Bile duct (tissue), 1 donor: ENCODE measurements around a stretch of chr11.

DNA sequence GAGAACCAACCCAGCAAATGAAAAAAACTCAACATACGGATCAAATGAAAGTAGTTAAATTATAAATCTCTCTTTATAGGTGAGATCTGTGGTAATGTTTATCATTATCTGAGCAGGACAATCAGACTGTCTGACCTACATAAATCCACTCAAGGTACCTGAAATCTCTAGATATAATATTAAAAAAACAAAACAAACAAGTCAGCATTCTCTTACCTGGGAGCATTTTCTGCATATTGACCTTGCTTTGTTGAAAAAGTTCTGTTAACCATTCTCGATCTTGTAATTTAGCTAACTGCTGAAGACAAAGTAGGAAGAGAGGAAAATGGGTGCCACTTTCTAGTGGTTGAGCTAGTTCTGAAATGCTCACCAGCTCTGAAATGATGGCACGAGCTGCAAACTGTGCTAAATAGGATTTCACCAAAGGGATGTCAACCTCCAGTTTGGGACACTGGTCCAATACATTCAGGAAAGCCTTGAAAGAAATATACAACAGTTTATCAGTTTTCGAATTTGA is 8.8 kb downstream of the EIF4G2 start:
- PRO-cap = no peak

DNA sequence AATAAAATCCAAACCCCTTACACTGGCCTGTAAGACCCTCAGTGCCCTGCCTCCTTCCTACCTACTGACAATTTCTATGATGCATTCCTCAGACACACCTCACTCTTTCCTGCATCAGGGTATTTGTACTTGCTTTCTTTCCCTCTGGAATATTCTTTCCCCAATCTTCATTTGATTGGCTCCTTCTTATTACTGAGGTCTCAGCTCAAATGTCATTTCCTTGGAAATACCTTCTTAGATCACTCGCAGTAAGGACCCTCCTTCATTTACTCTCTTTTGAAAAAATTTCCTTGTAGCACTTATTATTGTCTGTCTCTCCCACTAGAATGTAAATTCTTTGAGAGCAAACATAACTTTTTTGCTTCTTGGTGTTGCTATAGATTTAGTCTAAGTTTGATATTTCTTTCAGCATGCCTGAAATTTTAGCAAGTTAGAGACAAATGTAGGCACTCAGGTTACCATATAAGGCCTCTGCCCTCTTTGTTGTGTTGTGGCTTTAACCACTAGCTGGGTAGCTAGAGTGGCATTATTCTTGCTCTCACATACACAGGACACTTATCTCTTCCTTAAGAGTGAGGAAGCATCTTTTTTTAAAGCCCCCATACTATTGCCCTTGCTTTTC is 11.4 kb downstream of the ZBED5 start:
- PRO-cap = no peak

GRCh38 chr11:10898549-10899035 is 40.7 kb upstream of the ZBED5 start:
- PRO-cap = no peak

- PRO-cap = no peak
Measured at GRCh38 chr11:11622681-11623226, 949 bp upstream of the GALNT18 start.

DNA sequence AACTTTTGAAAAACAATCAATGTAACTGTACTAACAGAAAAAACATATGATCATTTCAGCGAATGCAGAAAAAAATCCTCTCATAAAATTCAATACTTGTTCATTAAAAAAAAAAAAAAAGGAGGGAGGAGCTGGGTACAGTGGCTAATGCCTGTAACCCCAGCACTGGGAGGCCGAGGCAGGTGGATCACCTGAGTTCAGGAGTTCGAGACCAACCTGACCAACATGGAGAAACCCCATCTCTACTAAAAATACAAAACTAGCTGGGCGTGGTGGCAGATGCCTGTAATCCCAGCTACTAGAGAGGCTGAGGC is 59.2 kb upstream of the GALNT18 start:
- PRO-cap = no peak

DNA sequence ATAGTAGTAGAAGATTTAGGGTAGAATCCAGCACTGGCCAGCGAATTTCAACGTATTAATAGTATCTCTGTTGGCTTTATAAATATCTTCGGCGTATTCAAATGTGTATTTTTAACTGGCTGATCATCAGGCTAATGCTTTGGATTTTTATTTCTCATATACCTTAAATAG is 1.1 kb downstream of the USP47 start:
- PRO-cap = no peak

- PRO-cap = no peak
Measured at GRCh38 chr11:11885514-11886094, 43.8 kb downstream of the USP47 start.

DNA sequence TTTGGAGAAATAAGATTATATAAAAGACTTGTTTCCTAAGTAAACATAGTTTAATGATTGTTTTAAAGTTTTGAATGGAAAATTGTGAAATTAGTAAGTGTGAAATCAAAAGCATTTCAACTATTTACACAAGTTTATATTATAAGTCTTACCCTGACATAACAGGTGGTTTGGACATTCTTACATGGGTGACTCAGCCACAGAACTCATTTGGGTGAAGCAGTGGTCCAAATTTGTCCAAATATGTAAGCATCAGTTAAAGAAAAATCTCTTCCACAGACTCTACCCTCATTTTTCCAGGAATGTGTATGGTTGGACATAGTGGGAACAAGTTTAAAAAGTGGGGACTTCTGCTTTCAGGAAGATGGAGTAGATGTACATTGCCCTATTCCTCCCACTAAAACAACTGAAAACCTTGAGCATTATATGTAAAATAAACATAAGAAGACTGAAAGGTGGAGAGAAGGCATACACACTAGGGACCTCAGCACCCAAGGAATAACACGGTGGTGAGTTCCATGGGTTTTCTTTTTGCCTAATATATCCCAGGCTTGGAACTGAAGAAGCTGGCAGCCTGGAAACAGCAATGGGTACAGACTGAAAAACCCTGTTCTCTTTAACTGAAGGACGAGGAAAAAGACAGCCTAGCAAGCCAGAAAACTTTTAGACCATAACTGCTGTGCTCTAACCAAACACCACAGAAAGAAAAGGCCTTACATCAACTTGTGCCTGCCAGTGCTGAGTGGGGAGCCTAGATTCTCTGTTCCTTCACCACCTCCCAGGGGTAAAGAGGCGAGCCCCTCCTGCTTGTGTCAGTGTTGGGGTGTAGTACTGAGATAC is 68.2 kb downstream of the USP47 start:
- PRO-cap = no peak

DNA sequence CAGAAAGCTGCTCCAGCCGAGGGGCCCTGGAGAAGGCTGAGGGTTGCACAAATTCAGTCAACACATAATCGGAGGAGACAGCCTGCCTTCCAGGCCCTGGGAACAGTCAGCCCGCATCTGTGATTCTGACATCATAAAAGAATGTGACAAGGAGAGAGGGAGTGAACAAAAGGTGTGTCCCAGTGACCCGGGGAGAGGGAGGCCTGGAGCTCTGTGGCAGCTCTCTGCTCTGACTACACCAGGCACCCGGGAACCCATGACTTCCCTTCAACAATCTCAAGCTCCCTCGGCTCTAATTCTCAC is 28.6 kb downstream of the DKK3 start:
- PRO-cap = no peak

GRCh38 chr11:12008821-12009621 is 595 bp upstream of the DKK3 start:
- PRO-cap = bidirectional peak, plus-strand start at chr11:12009497, minus-strand start at chr11:12009336

DNA sequence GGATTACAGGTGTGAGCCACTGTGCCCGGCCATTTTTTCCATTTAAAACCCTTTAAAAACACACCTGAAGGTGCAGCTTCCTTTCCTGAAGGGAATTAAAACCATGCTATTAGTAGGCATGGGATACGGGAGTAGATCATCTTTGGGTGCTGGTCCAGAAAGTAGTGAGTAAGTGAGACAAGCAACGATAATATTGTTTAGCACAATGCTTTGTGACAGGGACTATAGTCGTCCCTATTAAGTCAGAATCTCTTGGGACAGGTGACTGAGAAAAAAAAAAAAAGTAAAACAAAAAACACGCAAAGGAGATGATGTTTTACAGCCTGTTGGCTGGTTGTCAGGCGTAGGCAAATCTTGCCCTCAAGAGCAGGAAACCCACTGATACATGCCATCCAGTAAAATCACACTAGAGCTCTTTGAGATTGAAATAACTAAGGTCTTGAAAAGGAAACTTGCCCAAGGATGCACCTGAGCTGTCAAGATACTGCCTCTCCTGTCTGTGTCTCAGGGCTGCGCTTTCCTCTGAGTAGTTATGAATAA is 23.0 kb downstream of the MICAL2 start:
- PRO-cap = no peak

DNA sequence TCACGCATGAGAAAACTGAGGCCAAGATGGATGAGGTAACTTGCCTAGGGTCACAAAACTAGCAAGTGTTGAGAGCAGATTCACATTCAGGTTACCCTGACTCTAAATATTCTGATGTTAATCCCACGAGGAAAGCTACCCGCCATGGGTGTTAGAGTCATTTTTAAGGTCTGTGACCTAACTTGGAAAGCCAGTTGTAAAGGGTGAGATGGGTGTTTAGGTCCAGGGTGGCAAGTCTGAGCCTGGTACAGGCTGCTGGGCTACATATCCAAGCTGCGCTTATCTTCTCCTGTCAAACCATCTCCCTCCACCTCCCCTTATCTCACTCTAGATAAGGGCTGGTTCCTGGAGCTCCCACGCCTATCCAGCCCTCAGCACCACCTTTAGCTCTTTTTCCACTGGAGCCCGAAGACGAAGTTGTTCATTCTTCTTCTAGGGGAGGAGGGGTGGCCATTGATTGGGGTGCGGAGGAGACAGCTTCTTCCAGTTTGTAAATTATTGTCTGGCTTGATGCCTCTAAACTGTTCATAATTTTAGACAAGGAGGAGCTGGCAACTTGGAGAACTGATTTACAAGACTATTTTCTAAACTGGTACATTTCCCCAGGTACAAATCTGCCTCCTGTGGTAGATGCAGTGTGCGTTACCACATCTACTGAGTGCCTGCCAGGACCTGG is 48.5 kb downstream of the MICAL2 start:
- PRO-cap = no peak

- PRO-cap = no peak
Measured at GRCh38 chr11:12175822-12176458, 65.5 kb downstream of the MICAL2 start.

DNA sequence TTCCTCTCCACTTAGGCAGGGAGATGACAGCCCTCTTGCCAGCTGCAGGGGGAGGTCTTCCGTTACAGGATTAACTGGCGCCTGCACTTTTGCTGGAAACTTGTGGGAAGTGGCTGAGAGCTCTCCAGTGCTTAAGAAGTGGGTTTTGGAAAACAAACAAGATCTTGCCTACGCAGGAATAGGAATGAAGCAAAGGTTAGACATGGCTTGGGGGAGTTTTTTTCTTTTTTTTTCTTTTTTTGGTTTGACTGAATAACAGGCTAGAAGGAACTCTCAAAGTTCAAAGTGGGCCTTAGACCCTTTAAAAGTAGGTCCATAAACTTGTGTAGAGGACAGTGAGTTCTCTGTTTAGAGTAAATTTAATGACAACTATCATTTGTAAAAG is 75.6 kb downstream of the MICAL2 start:
- PRO-cap = no peak

- PRO-cap = no peak
Measured at GRCh38 chr11:12239833-12240463, 129.6 kb downstream of the MICAL2 start.

GRCh38 chr11:12273968-12274385 is 103.4 kb upstream of the PARVA start:
- PRO-cap = no peak

DNA sequence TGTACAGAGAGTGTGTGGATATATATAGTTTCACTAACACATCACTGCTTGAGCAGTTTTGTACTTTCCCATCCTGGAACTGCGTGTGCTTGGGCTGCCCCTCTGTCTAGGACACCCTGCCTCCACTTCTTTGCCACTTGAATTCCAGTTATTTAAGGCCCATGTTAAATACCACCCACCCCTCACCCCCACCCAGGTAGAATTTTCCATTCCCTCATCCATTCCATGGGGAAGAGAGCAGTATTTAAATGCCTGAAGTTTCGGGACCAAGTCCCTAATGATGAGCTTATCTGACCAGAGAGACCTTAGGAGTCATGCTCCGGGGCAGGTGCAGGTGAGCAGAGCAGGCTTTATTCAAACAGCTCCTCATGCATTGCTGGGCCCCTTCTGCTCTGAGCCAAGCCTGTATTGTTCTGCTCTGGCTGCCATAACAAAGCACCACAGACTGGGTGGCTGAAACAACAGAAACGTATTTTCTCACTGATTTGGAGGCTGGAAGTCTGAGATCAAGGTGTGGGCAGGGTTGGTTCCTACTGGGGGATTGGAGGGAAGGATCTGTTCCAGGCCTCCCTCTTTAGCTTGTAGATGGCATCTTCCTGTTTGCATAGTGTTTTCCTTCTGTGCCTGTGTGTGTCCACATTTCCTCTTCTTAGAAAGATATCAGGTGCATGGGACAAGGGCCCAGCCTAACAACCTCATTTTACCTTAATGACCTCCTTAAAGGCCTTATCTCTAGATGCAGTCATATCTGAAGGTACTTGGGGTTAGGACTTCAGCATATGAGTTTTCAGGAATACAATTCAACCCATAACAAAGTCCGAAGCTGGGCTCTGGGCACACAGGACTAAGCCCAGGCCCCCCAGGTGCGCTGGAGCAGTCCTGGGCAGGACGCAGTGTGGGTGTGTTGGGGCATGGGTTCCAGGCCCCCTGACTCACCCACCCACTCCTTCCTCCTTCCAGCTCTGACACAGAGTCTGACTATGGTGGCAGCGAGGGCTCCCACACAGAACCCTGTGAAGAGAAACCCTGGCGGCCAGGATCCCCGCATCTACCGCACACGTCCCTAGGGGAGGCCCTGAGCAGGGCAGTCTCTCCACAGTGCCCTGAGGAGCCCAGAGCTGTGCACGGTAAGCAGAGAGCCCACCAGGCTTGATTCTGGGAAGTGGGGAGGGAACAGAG is 97.0 kb upstream of the PARVA start:
- PRO-cap = no peak

- PRO-cap = no peak
Measured at GRCh38 chr11:12529404-12530216, 144.6 kb upstream of the TEAD1 start.

DNA sequence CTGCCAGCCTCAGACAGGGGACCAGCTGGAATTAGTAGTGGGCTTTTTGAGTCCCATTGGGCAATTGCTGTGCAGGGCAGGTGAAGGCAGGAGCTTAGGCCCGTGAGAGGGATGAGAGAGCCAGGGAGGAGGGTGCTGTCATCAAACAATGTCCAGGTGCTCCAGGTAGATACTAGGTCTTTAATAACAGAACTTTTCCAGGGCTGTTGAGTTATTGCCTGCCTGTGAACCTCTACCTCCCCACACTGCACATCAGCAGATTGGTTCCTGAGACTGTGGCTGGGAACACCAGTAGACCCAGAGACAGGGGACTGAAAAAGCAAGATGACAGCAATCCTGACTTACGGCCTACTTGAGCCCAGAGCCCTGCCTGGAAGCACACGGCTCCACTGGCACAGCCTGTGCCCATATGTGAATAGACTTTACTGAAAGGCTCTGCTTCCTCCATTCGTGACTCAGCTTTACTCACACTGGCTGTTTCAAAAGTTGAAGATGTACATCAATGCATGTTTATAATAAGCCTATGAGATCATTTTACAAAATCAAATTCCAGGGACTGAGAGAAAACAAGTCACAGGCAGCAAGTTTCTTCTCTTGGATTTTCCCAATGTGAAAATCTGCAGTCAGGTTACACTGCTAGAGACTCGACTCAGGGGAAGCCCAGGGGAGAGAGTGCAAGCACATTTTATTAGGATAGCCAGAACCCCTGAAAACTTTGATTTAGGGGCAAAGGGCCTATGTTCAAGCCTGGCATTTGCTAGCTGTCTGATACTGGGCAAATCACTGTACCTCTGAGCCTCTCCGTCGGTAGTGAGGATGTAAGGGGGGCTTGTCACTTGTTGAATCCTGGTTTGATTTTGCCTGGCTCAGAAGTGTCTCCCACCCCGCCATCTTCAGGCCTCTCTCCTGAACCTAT is 134.6 kb upstream of the TEAD1 start:
- PRO-cap = no peak

GRCh38 chr11:12694793-12695370 is 20.7 kb downstream of the TEAD1 start:
- PRO-cap = no peak